Sciatic nerve (tissue), 1 donor: ENCODE data around the genes DHCR24 and TMEM61.

DNA sequence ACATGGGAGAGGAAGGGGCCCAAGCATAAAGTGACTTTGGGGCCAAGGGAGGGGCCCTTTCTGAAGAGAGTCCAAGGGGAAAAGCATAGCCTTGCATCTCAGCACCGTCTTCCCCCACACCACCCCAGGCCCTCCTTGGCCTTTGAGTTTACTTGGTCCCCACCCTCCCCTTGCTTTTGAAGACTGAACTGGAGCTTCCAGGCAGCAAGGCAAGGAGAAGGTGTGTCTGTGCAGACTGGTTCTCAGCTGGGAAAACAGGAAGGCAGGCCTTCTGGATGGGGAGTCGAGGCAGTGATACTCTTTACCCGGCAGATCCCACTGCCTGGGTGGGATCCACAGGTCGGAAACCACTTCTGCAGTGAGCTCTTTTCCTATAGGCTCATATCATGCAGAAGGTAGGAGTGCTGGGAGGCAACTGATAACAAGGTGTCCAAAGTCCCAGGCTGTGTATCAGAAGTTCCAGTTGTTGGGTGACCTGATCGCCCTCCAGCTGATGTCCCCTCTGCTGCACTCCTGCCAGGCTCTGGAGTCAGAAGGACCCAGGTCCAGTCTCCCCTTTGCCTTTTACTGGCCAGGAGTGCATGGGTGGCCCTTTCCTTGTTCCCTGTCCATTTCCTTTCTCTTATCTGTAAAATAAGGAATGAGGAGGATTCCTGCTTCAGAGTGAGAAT lies 17.1 kb downstream of the ACOT11 start:
- PRO-cap, result no peak

- PRO-cap, result no peak
Observed at GRCh38 chr1:54604930-54605313, 18.4 kb downstream of the FAM151A start.

DNA sequence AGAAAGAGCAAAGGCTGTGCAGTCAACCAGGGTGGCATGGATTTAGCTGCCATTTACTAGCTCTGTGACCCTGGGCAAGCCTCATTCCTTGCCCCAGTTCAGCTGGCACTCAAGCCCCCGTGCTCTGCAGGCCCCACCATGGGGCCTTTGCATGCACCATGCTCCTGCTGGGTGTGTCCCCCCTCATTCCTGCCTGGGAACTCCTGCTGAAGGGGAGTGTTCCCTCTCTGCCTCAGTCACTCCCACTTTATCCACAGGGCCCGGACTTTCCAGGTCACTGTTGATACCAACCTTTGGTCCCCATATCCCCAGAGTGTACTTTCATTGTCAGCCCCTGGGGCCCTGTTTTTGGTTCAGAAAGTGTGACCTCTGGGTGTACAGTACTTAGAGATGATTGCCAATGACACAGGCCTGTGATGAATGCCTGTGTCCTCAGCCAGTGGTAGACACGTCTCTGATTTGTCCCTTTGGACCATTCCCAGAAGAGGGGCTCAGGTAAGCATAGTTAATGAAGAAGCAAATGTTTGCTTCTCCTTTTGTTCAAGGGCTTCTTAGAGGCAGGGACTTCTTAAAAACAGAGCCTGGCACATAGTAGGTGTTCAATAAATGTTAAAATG lies 2.9 kb downstream of the TTC22 start:
- PRO-cap, result no peak

DNA sequence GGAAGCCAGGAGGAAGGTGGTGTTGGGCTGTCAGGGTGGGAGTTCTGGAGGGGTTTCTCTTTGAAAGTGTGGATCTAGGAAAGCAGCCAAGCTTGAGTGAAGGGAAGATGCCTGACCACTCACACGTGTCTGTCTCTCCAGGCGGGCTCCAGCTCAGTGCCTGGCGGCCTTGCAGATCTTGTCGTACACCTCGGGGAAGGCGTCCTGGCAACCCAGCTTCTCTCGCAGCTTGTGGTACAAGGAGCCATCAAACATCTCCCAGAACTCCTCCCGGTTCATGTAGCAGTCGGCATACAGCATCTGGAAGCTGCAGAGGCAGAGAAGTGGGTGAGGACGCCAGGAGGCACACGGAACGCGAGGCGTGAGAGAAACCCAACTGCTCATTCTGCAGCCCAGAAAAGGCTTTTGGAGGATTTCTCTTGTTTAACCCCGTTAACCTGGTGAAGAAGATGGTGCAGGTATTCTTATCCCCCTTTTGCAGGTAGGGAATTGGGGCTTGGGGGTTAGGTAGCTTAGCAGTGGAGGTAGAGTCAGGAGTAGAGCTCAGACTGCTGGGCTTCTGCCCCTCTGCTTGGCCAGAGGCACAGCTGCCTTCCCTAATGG lies 34.8 kb downstream of the DHCR24 start:
- PRO-cap, result no peak

GRCh38 chr1:54869040-54869379 lies 18.0 kb downstream of the DHCR24 start:
- PRO-cap, result no peak

DNA sequence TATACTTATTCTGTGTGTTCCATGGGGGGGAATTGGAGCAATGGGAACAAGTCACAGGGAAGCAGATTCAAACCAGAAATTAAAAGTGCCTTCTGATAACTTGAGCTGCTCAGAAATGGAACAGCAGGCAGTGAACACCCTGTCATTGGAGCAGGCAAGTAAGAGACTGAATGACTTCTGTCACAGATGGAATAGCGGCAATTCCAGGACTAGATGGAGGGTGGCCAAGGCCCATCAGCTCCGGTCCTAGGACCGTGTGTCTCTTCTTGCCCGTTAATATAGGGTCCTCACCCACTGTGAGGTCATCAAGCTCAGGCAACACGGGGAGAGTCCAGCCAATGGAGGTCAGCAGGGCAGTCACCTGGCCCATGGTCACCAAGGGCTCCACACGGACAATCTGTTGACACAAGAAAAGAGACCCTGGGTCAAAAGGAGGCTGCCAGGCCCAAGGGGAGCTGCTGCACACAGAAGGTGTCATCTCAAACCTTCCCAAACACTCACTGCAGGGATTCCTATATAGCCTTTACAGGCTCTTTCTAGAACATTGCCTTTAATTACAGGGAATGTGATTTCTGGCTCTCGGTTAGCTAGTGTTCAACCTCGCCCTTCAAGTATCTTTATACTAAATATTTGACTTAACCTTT lies 11.2 kb downstream of the DHCR24 start:
- PRO-cap, result no peak

- PRO-cap, result no peak
Observed at GRCh38 chr1:54883074-54883836, 3.7 kb downstream of the DHCR24 start.

DNA sequence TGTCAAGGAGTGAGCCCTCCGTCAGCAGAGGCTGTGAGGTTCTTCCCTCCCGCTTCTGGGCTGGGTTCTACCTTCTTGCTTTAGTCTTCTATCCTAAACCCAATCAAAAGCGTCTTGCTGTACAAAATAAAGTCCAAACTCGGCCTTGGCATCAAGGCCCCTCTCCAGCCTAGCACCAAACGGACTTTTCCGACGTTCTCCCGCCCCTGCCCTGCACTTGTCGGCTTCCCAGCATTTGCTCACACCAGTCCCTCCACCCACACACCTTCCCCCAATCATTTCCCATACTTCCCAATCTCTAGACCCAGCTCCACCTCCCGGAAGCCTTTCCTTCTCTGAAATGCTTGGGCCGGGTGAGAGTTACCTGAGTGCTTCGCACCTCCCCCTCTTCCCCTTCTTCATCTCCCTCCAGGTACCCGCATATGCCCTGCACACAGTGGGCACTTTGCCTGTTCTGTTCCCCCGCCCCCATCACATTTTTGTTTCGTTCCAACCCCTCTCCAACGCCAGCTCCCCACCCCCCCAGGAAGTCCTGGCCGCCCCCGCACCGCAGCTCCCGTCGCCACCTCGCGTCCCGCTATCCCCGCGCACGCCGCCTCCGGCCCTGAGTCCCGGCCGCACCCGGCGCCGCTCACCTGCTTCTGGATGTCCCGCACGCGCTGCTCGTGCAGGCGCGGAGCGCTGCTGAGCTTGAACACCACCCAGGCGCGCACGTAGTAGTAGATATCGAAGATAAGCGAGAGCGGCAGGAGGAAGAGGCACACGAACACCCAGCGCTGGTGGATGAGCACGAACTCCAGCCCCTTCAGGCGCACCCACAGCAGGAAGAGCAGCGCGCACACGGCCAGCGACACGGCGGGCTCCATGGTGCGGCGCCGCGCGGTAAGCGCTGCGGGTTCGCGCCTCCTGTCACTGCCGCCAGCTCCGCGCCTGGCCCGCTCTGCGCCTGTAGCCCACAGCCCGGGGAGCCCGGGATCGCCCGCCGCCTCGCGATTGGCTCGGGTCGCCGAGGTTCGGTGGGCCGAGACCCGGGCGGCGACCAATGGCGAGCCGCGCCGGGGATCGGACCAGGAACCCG lies at the start of gene DHCR24:
TSS of gene DHCR24 (minus strand) at position 942 of the 1,078 bp plus-strand sequence.
- PRO-cap, result bidirectional peak, plus-strand start at position 562 of the sequence, minus-strand start at position 213 of the sequence; bidirectional peak, plus-strand start outside the sequence, minus-strand start at position 942 of the sequence

DNA sequence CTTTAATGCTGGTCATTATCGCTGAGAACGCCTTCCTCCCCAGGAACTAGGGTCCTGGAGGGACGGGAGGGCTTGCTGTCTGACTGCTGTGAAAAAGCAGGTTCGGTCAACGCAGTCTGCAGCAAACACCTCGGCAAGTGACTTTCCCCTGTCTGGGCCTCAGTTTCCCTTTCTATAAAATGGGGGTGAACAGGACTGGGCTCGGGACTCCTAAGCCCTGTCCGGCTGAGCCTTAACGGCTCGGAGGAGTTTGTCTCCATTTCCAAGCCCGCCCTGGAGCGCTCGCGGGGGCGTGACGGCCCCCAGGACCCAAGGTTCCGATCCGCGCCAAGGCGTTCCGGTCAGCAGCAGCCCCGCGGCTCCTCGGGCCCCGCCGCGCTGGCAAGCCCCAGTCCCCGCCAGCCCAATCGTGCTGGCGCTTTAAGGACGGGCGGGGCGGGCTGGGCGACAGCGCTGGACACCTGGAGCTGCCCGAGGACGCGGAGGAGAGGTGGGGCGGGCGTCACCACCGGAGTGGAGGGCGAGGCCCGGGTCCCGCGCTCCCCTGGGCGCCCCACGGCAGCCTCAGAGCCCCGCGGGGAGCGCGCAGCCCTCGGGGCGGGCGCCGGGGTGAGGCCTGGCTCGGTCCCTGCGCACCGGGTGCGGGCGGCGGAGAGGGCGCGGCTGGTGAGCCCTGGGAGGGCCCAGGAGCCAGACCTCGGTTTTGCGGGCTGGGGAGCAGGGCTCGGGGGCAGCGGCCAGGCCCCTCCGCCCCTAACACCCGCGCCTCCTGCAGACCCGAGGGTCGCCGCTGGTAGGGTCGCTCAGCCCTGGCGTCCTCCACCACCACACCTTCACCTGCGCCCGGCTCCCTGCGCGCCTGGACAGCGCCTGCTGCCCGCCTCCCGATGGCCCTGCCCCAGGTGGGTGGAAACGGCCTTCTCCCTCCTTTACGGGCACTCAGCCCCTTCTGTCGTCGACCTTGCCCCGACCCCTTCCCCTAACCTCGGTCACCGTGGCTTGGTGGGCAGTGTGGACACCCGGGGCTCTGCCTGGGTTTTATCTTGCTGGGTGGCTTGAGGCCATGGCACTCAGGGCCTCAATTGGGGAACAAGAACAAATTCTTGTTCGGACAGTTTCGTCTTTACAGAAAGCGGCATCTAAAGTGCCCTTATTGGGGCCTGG lies at the start of gene TMEM61:
TSS of gene TMEM61 (plus strand) at position 450 of the 1,164 bp plus-strand sequence.
- PRO-cap, result bidirectional peak, plus-strand start at position 487 of the sequence, minus-strand start at position 375 of the sequence

DNA sequence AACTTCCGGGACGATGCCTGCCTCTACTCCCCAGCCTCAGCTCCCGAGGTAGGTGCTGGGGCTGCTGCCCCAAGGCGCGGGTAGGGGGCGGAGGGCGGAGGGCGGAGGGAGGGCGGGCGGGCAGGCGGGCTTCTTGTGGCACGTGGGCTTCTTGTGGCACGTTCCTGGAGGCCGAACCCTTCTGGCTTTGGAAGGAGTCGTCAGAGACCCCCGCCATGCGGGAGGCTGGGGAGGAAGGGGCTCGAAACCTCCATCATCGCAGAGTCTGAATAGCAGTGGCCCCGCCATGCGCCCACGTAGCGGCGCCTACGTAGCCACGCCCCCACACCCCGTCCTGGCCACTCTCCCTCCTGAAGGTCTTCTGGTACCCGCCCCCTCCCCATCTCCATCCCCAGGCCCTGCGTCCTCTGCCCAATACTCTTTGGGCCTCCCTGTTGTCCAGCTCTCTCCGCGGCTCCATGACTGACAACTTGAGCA lies 16.8 kb downstream of the PCSK9 start:
- PRO-cap, result no peak

DNA sequence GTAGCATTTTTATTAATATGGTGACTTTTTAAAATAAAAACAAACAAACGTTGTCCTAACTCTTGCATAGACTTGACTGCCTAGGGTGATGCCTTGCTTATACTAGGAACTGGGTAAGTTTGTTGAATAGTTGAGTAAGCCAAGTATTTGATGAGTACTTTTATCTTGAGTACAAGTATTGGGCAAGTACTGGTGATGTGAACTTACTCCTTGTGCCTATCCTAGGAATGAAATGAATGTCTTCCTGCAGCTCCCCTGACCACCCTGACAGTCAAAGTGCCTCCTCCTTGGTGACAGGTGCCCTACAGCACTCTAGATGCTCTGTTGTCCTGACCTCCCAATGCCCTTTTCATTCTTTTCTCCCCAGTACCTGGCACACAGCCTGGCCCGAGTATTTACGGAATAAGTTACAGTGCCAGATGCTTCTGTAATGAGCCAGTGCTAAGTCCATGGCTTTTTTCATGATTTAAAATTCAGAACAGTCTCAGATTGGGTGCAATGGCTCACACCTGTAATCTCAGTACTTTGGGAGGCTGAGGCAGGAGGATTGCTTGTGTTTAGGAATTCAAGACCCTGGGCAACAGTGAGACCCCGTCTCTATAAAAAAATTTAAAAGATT lies 25.6 kb downstream of the PCSK9 start:
- PRO-cap, result no peak

DNA sequence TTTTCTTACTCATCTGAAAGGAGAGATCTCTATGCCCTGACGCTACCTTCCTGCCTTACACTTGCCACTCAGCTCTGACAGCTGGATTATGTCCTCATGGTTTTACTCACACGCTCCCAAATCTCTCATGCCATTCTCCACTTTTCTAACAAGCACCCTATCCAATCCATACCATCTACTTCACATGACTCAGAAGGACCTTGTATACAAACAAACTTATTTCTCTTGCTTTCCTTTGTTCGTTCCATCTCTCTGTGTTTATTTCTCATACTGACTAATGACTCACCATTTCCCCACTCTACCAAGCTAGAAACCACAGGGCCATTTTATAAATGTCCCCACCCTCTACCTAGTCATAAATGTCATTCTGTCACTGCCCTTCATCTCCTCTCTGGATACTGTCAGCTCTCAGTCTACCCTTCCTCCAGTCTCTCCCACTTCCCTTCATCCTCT lies 87.3 kb downstream of the USP24 start:
- PRO-cap, result no peak

DNA sequence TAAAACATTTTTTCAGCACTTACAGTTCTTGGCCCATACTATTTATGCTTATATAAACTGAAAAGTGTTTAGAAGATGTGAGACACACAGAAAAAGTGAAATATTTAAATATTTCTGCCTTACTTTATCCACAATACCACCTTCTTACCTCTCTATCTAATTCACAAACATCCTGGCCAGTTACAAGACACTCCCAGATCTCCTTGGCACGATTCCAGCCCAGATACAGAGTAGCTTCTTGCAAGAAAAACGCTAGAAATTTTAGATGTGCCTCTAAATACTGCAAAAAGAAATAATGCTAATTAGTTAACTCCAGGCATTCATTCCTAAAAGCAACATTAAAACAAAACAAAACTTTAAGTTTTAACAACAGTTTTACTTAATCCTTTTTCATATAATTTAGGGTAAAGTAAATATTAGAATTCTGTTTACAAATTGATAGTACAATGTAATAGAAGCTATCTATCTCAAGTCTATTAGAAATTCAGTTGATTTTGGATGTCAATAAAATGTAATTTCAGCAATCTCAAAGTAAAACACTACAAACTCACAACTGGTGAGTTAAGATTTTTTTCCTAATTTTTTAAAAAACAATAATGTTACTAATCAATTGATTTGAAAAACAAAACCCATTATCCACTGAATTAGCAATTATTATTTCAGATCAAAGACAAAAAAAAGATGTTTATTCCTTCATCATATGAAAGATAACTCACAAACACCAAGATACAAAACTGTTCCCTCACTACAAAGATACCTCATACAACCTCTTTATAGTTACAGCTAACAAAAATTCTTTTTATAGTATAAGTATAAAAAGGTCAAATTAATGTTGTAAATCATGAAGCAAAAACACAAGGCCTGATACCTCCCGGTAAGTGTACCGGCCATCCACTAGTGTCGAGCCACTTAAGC lies 68.1 kb downstream of the USP24 start:
- PRO-cap, result no peak

DNA sequence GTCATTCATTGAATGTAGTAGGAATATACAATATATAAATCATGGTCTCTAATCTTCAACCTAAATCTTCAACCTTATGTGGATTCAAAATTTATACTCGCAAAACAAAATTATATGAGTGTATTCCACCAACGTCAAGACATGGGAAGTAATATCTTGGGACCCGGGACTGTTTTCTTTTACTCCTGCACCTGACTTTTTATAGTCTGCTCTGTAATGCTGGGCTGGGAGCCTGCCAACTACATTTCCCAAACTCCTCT lies 59.8 kb downstream of the USP24 start:
- PRO-cap, result no peak

GRCh38 chr1:55166459-55167276 lies 48.5 kb downstream of the USP24 start:
- PRO-cap, result no peak

GRCh38 chr1:55217346-55217839 lies 2.2 kb upstream of the USP24 start:
- PRO-cap, result unidirectional peak, plus-strand start at chr1:55217741

DNA sequence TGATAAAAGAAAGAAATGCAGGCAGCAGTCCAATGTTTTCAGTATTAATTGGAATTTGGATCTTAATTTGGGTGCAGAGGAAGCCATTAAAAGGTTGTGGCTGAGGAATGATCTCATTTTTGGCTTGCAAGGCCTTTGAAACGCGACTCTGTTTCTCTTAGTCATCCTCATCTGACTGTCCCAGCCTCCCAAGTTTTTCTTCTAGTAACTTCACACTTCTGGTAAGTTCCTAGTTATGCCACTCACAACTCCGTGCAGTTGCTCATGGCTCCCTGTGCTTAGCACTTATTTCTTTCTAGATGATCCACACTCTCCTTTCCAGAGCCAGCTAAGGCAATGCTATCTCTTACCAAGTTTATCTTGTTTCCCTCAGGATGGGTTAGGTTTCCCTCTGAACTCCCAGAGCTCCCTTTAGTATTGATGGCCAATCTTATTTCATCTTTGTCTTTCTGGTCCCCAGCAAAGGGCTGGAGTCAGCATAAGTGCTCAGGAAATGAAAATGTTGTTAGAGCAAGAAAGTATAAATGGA lies 147.5 kb upstream of the USP24 start:
- PRO-cap, result no peak

GRCh38 chr1:55575927-55576522 lies 360.9 kb upstream of the USP24 start:
- PRO-cap, result no peak

- PRO-cap, result no peak
Observed at GRCh38 chr1:55584693-55585328, 369.6 kb upstream of the USP24 start.

DNA sequence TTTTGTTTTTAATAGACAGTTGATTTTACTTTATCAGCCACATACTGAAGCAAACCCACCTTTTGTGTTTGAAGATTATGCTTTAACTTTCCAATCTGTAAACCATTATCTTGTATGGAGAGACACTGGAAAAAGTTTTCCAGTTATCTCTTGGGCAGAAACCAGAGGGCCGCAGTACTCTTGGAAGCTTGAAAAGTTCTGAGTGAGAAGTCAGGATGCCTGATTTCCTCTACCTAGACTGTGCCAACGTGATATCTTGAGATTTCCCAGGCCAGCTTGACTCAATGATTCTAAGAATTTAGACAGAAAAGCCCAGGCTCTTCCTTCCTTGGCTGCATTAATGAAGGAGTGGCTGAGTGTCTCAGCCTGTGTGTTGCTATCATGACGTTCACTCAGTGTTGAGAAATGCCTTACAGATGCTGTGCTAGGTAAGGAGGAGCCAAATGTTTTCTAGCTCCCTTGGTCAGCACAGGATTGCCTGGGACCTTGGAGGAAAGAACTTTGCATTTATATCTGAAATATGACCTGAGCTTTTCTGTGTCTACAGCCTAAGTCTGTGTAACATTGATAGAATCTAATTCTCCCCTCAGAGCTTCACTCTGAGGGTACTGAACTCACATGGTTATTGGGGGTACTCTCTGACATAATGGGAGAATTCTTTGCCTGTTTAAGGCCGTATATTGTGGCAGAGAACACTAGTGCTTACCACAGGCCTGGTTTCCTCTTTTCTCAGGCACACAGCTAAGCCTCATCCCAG lies 454.2 kb upstream of the USP24 start:
- PRO-cap, result bidirectional peak, plus-strand start at position 469 of the sequence, minus-strand start at position 339 of the sequence